Epithelial cell of alveolus of lung (primary cell): ENCODE results near the gene MRPL23.

DNA sequence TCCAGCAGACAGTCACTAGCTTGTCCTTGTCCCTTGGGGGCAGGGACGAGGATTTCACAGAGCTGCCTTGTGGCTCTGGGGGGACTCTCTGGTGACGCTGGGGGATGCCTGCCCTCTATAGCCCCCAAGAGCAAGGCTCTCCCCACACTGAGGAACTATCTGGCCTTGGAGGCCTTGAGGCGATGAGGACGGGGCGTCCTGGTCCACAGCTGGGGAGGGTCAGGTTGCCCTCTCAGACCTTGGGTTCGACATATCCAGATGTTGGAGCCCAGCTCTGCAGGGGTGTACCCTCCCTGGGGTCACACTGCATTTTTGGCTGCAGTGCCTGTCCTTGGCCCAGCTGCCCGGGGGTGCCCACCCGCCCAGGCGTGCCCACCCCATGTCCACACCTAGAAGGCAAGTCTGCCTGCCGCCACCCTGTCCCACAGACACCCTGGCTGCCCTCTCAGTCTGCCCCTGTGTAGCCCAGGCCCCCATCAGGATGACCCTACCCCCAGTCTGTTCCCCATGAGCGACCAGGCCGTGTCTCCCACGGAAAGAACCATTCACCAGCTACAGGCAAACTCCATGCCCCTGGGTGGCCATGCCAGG lies 2.9 kb downstream of the LSP1 start:
- RAMPAGE, long total RNA = no peak
- RRBS = no CpG with 5 or more reads among the region's 13 CpGs

GRCh38 chr11:1869315-1869848 lies 16.5 kb downstream of the LSP1 start:
- RAMPAGE, long total RNA = no peak
- RRBS = 33% methylated on average over 7 of the region's 23 CpGs

- RAMPAGE, long total RNA = no peak
- RRBS = 17% methylated on average over 2 of the region's 20 CpGs
Observed at GRCh38 chr11:1881738-1882143, 10.0 kb downstream of the PRR33 start.

- RAMPAGE, long total RNA = no peak
- RRBS = no CpG with 5 or more reads among the region's 6 CpGs
Observed at GRCh38 chr11:1903688-1904094, 12.0 kb upstream of the PRR33 start.

DNA sequence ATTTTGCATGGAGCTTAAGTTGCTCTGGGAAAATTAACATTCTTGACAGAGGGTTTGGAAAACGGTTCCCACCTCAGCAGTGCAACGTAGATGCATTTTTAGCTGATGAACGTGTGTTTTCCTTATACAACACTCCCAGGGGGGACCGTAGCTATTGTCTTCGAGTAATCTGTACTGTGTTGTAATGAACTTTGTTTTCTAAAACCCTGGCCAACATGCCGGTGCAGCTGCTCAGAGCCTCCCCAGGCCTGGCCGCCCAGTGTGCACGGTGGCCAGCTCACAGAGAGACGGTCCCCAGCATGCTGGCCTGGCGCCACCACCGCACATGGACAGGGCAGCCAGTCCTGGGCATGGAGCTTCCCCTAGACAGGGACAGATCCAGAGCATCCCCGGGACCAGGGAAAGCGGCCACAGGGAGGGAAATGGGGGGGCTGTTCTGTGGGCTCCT lies 2.1 kb downstream of the TNNT3 start:
- RAMPAGE, long total RNA = no peak
- RRBS = 50% methylated on average over 2 of the region's 13 CpGs

GRCh38 chr11:1946962-1947417 lies at the start of gene MRPL23:
Gene MRPL23 (plus strand): TSS chr11:1947332.
- RAMPAGE, long total RNA = start-site peak on the plus strand at chr11:1947323-1947360, 41 and 77 reads in 2 replicates
- RRBS = 1% methylated on average over 13 of the region's 68 CpGs

GRCh38 chr11:1994029-1994440 lies 46.9 kb downstream of the MRPL23 start:
- RAMPAGE, long total RNA = no peak
- RRBS = 60% methylated on average over 7 of the region's 17 CpGs

DNA sequence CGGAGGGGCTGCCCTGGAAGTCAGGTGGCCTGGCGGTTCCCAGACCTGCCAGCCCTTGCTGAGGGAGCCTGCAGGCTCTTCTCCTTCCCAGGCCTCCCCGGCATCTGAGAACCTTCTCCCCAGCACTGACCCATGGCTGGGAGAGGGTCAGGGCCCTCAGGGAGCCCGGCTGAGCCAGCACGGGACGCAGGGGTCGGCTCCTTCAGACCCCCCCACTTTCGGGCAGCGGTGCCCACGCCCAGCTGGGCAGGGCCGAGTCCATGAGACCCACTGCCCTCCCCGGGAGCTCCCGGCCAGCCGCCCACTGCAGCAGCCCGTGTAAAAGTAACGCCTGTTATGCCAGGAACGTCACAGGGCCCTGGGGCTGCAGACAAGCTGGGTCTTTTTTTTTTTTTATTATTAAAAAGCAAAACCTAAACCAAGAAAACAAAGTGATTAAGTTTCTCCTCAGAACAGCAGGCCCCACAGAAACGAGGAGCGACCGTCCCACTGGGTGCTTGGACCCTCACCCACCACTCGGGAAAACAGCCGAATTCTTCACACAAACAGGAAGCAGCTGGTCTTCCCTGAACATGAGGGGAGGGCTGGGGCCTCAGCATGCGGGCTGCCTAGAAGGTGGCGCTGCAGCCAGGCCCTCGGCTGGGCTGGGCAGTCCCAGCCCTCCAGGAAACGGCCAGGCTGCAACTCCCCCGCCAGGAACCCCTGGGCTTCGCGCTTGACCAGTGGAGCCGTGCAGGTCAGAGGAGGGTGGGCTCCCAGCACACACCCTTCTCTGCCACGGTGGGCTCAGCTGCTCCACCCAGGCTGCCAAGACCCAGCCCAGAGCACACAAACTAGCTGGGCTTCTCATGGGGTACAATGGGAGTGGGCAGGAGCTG lies 29.9 kb downstream of the IGF2 start:
- RAMPAGE, long total RNA = no peak
- RRBS = 65% methylated on average over 4 of the region's 31 CpGs

DNA sequence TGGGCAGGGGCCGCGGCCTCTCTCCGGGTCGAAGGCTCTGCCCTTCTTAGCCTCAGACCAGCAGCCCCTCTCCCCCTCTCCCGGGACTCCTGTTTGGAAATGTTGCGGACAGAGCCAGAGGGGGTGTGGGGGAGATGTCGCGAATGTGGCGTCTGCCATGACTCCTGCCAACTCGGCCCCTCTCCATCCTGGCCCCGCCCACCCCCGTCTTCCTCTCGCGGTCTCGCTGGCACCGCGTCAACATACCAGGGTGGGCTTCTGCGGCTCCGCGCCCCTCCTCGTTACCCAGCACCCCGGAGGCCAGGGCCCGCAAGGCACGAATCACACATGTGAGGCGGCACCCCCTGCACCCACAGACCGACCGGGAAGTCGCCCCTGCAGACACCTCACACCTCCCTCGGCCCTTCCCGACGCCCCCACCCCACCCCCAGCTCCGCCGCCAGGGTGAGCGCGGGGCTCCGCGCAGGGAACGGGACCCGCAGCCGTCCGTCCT lies 1.6 kb downstream of the IGF2 start:
- RAMPAGE, long total RNA = no peak
- RRBS = under 1% methylated on average over 11 of the region's 41 CpGs

DNA sequence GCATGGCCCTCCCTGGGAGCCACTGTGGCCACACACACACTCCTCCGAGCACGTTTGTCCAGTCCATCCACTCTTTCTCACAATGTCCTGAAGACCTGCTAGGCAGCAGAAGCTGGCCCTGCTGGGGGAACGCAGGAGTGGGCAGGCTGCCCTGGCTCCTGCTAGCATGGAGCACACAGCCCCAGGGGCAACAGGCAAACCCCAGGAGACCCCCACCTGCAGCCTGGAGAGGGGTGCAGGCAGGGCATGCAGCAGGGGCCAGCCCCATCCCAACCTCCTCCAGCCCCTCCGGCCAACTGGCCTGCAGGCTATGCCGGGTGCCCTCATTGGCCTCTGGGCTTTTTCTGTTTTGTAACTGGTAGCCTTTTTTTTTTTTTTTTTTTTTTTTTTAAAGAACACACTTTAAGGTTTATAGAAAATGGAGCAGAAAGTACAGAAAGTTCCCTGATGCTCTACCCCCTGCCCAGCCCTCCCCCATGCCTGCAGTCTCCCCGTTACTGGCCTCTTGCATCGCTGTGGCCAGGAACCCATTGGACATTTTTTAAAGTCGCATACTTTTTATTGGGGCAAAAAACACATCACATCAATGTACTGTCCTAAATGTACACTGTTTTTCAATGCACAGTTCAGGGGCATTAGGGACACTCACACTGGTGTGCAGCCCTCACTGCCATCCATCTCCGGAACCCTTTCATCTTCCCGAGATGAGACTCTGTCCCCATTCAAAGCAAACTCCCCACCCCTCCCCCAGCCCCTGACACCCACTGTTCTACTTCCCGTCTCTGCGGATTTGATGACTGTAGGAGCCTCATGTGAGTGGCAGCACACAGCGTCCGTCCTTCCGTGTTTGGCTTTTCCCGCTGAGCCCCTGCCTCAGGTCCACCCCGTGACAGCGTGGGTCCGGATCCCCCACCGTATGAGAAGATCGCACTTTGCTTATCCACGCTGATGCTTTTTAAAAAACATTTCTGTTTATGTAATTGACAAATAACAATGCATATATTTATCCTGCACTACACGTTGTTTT lies 41.6 kb upstream of the TH start:
- RAMPAGE, long total RNA = no peak
- RRBS = no CpG with 5 or more reads among the region's 23 CpGs

- RAMPAGE, long total RNA = no peak
- RRBS = no CpG with 5 or more reads among the region's 8 CpGs
Observed at GRCh38 chr11:2294711-2295065, 7.0 kb downstream of the C11orf21 start.

GRCh38 chr11:2311462-2312748 lies 10.1 kb downstream of the TSPAN32 start:
- RAMPAGE, long total RNA = no peak
- RRBS = no CpG with 5 or more reads among the region's 36 CpGs

DNA sequence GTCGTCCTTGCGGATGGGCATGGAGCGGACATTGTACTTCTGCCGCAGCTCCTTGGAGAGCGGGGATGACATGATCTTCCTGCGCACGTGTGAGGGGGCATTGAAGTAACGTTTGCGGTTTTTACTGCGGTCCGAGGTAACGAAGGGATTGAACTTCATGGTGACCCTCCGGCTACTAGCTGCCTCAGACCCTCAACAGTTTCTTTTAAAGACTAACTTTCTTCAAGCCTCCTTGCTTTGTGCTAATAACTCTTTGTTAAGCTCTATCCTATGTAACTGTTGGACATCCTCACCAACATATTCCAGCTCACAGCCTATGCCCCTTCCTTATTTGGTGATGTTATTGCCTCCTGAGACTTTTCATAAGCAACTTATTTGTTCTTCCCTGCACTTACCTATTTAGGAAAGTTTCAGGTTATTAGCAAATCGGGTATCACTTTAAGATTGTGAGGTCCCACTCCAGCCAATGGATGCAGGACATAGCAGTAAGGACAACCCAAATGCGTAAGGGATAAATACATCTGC lies 33.8 kb downstream of the TSPAN32 start:
- RAMPAGE, long total RNA = no peak
- RRBS = no CpG with 5 or more reads among the region's 15 CpGs

- RAMPAGE, long total RNA = no peak
- RRBS = no CpG with 5 or more reads among the region's 10 CpGs
Observed at GRCh38 chr11:2375084-2375944, 1.8 kb upstream of the CD81 start.

GRCh38 chr11:2375945-2376572 lies 1.1 kb upstream of the CD81 start:
- RAMPAGE, long total RNA = no peak
- RRBS = no CpG with 5 or more reads among the region's 17 CpGs

- RAMPAGE, long total RNA = no peak
- RRBS = no CpG with 5 or more reads among the region's 25 CpGs
Observed at GRCh38 chr11:2382789-2383690, 5.9 kb downstream of the CD81 start.

DNA sequence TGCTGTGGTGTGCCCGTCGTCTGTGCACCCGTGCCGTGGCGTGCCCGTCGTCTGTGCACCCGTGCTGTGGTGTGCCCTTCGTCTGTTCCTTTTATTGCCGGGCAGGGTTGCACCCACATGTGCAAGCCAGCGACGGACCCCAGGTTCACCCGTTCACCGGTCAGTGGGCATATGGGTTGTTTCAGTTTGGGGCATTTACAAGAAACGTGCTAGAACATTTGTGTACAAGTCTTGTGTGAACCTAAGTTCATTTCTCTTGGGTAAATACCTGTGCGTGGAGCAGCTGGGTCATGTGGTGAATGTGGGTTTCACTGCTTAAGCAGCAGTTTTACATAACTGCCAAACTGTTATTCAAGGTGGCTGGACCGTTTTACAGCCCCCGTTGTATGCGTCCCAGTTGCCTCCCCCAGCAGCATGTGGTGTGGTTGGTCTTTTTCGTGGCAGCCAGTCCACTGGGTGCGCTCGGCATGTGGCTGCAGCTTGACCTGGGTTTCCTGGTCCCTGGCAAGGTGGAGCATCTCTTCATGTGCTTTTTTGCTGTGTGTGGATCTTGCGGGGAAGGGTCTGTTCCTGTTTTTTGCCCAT lies 8.6 kb downstream of the CD81 start:
- RAMPAGE, long total RNA = no peak
- RRBS = 86% methylated on average over 5 of the region's 23 CpGs

GRCh38 chr11:2534223-2534549 lies 89.4 kb downstream of the KCNQ1 start:
- RAMPAGE, long total RNA = no peak
- RRBS = no CpG with 5 or more reads among the region's 16 CpGs

DNA sequence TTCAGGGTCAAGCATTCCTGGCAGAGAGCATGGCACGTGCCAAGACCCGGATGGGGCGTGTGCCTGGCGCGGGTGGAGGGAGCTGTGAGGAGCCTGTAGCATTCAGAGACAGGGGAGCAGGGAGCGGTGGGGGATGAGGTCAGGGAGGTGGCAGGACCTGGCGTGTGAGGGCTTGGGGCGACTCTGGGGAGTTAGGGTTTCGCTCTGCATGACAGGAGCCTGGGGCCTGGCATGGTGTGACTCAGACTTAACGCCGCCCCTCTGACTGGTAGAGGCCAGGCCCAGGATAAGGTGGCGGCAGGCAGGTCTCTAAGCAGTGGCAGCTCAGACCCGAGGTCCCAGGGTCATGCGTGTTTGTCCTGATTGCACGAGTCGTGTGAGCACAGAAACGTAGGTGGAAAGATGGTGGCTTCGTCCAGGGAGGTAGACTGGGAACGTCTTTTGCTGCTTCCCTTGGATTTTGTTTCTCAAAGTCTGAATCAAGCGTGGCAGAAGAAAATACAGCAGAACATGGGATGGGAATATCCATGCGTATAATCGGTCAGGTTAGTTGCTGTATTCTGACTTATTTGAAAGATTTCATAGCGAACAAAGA lies 103.1 kb downstream of the KCNQ1 start:
- RAMPAGE, long total RNA = no peak
- RRBS = 83% methylated on average over 2 of the region's 23 CpGs

- RAMPAGE, long total RNA = no peak
- RRBS = no CpG with 5 or more reads among the region's 2 CpGs
Observed at GRCh38 chr11:2642317-2643257, 197.8 kb downstream of the KCNQ1 start.